ENCODE measurements around a stretch of chr6.

GRCh38 chr6:11212557-11213101 lies 19.8 kb downstream of the NEDD9 start:
- RRBS, result no CpG with 5 or more reads among the region's 4 CpGs

GRCh38 chr6:11227348-11227862 lies 5.1 kb downstream of the NEDD9 start:
- RRBS, result no CpG with 5 or more reads among the region's 3 CpGs

GRCh38 chr6:11258154-11259062 lies 25.9 kb upstream of the NEDD9 start:
- RRBS, result no CpG with 5 or more reads among the region's 1 CpG

DNA sequence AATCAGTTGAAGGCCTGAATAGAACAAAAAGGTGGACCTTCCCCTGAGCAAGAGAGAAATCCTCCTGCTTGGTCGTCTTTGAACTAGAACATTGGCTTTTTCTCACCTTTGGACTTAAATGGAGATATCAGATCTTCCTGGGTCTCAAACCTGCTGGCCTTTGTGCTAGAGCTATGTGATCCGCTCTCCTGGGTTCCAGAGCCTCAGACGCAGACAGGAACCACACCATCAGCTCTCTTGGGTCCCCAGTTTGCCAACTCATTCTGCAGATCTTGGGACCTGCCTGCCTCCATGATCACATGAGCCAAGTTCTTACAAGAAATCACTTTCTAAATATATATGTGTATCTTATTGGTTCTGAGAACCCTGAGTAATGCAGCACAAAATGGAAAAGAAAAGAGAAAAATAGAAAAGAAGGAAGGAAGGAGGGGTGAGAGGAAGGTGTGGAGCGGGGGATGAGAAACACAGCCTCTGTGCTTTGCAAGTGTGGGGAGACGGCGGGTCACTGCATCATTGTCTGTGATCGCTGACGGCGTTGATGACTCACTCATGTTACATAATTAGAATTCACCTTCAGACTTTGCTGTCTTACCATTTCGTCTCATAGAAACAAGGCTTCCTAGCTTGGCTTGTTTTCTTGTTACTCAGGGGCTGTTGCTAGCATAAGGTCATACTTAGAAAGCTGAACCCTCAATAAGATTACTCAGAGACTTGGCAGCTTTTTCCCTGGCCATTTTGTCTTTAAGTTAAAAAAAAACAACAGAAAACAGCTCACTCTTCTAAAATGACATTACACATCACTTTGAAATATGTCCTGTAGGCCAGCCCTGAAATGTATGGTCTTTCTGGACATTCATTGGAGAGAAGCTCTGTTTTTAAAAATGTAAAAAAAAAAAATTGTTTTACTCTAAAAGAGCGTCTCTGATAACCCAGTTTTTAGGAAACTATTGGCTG lies 85.7 kb upstream of the NEDD9 start:
- RRBS, result no CpG with 5 or more reads among the region's 11 CpGs

DNA sequence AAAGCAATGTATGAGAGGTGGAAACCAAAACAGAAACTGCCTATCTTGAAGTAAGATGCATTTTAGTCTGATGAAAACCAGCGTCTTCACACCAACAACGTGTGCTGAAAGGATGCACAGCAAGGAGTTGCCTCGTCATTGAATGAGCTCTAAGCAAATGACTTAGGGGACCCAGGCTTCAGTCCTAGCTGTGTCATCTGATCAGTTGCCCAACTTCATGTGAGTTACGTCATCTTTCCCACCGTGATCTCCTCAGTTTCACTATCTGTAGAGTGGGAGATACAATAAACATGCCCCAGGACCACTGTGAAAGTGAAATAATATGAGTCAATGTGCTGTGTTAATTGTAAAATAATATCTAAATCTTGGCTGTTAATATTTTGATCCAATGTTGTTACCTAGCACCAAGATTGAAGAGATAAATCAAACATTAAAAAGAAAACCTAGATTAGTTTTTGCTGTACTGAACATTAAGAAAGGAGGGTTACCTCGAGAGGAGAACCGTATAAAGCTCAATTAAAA lies 134.2 kb upstream of the NEDD9 start:
- RRBS, result no CpG with 5 or more reads among the region's 7 CpGs

DNA sequence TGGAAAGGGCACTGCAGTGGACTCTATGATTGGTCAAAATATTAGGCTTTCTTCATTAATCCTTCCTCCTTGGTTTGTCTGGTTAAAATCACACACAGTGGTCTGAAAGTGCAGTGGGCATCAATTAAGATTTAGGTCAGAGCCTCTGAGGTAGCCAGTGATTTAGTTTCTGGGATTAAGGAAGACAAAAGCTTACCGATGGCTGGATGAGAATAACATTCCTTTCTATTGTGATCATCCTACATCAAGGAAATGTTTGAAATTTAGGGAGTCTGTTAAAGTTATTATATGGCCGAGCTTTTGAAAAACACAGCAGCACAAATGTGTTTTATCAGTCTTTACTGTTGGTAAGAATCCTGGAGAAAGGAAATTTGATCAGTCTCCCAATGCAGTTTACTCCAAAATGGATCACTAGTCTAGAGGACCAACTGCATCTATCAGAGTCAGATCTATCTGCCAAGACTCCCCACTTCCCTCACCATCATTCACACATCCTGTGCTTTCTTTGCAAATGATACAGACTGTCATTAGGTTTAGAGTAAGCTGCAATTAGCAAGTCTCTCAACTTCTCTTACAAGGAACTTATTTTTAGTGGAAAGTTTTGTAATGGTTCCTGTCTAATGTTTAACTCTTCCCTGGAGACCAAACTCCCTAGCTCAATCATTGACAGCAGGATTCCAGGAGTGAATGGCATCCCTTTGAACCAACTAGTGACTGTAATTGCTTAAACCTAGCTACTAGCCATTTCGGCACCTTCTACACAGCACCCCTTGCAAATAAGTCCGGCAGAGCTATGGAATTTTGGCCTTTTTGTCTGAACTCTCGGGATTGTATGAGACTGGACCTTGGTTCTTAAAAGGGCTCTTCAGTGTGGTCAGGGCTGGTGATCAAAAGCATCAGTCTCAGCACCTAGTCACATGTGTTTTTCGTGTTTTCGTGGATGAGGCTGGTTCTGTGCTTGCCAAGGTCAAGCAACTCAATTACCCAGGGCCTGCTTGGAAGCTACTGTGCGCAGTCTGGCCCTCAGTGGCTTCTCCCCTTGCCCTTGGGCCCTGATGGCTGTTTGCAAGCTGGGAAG lies 135.0 kb upstream of the NEDD9 start:
- RRBS, result no CpG with 5 or more reads among the region's 8 CpGs

DNA sequence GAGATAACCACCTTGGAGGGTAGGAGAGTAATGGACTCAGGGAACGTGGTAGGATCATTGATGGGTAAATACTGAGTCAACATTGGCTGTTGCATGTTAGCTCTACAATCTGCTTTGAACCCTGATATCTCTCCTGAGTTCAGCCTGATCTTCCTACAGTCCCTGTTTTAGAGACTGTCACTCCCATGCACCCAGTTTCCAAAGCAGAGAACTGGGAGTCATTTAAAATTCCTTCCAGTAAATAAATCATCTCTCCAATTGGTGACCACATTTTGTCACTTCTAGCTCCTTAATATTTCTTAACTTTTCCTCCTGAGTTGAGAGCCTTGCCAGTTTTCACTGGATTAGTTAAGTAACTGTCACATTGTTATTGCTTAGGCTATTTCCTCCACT lies 139.0 kb upstream of the TMEM170B start:
- RRBS, result no CpG with 5 or more reads among the region's 1 CpG

- RRBS, result no CpG with 5 or more reads among the region's 2 CpGs
These were observed 125.7 kb upstream of the TMEM170B start for GRCh38 chr6:11411831-11412216.

- RRBS, result no CpG with 5 or more reads among the region's 9 CpGs
These were observed 69.7 kb downstream of the TMEM170B start for GRCh38 chr6:11607088-11607817.

GRCh38 chr6:11685618-11686183 lies 92.9 kb downstream of the ADTRP start:
- RRBS, result no CpG with 5 or more reads among the region's 2 CpGs

GRCh38 chr6:11712578-11713093 lies 66.0 kb downstream of the ADTRP start:
- RRBS, result no CpG with 5 or more reads among the region's 8 CpGs

GRCh38 chr6:11771441-11772104 lies 7.0 kb downstream of the ADTRP start:
- RRBS, result no CpG with 5 or more reads among the region's 16 CpGs

DNA sequence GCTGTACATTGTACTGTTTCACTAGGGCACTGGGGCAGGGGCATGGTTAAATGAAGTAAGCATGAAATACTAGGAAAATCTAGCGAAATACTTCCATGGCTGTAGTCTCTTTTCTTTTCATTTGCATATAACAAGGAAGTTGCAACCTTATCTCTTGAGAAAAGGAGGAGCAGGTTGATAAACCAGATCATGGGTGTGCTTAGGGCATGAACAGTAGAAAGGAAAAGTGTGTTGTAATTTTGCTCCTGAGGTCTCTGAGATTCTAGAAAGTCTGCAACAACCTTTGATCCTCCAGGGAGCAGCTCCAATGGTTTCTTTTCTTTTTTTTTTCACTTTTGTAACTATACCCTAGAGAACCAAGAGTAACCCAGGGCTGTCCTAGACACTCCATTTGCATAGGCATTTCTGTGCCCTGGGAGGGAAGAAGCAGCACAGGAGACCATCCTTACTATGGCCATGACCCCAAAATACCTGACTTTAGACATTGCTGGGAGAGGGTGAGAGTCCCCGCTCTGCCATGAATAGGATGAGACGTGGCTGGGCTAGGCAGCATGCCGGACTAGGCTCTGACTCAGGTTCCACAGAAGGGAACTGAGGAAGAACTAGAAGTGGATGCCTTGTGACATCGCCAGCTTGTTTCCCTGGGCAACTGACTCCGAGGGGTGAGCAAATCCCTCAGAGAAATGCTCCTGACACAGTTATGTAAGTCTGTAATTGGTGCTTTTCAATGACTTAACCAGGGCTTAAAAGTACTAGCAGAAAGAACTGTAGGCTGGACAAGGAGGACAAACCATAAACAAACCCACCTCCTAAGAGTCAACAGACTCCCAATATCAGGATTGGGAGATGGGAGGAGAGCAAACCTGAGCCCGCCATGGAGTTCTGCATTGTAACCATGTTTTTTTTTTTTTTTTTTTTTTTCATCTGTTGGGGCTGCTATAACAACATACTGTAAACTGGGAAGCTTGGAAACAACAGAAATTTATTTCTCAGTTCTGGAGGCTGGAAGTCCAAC lies 756 bp upstream of the ADTRP start:
- RRBS, result no CpG with 5 or more reads among the region's 7 CpGs

DNA sequence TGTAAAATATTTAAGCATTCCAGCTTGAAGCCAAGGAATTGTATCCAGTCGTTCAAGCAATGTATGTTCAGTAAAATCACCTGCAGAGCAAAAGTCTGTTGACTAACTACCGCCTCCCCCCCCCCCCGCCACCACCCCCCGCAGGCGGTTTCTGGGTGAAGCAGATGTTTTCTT lies 829 bp downstream of the EDN1 start:
- RRBS, result no CpG with 5 or more reads among the region's 5 CpGs

DNA sequence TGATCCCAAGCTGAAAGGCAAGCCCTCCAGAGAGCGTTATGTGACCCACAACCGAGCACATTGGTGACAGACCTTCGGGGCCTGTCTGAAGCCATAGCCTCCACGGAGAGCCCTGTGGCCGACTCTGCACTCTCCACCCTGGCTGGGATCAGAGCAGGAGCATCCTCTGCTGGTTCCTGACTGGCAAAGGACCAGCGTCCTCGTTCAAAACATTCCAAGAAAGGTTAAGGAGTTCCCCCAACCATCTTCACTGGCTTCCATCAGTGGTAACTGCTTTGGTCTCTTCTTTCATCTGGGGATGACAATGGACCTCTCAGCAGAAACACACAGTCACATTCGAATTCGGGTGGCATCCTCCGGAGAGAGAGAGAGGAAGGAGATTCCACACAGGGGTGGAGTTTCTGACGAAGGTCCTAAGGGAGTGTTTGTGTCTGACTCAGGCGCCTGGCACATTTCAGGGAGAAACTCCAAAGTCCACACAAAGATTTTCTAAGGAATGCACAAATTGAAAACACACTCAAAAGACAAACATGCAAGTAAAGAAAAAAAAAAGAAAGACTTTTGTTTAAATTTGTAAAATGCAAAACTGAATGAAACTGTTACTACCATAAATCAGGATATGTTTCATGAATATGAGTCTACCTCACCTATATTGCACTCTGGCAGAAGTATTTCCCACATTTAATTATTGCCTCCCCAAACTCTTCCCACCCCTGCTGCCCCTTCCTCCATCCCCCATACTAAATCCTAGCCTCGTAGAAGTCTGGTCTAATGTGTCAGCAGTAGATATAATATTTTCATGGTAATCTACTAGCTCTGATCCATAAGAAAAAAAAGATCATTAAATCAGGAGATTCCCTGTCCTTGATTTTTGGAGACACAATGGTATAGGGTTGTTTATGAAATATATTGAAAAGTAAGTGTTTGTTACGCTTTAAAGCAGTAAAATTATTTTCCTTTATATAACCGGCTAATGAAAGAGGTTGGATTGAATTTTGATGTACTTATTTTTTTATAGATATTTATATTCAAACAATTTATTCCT lies 6.2 kb downstream of the EDN1 start:
- RRBS, result no CpG with 5 or more reads among the region's 15 CpGs

- RRBS, result no CpG with 5 or more reads among the region's 14 CpGs
These were observed 118.6 kb downstream of the EDN1 start for GRCh38 chr6:12408602-12409281.

DNA sequence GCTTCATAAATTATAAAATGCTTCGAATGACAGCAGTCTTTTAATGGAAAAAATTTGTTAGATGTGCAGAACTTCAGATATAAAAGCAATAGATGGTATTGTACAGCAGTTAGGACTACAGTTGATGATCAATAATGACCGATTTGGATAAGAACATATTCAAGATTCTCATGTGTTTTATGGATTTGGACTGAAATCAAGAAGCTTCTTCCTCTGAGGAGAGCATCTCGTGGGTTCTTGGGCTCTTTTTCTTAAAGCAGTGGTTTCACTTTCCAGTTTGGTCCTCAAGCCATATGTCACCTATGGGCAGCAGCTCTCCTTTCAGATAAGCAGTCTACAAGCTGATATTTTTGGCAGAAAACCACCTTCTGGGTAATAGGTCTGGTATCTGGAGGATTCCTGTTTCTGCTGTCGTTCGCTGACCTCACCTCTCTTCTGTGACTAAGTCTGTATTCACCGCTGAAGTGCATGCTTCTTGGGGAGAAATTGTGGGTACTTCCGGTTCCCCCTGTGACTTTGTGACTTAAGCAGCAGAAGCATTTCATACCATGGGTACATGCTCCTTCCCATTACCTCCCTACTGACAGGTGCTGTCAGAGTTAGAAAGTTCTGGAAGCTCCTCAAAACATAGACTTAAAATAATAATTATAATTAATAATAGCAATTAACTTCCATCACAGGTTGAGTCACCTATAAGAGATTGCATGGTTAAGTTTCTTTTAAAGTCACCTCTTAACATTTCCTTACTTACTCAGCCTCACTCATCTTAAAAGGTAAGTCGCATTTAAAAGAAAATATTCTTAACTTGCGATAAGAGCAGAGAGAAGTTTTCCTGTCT lies 193.6 kb downstream of the EDN1 start:
- RRBS, result no CpG with 5 or more reads among the region's 9 CpGs

DNA sequence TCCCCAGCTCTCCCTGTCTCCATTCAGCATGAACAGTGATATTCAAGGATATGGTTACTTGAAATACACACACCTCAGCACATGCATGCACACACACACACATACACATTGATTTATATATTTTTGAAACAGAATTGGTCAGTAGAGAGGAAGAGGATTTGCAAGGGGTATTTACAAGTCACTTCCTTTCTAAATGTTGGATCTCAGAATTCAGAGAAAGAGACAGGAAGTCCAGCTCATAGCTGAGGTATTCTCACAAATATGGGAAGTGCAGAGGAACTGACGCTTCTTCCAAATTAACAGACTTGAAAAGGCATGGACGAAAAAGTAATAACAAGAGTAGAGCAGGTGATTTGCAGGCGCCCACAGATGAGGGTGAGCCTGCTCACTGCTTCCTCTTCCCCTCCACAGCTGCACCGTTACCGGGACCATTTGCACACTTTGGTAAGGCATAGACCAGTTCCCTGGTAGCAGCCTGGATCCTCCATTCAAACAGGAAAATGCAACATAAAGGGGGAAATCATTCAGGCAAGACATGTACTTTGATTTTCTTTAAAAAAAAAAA lies 246.4 kb downstream of the PHACTR1 start:
- RRBS, result no CpG with 5 or more reads among the region's 5 CpGs

GRCh38 chr6:13013362-13014493 lies 297.2 kb downstream of the PHACTR1 start:
- RRBS, result 11% methylated on average over 41 of the region's 95 CpGs

DNA sequence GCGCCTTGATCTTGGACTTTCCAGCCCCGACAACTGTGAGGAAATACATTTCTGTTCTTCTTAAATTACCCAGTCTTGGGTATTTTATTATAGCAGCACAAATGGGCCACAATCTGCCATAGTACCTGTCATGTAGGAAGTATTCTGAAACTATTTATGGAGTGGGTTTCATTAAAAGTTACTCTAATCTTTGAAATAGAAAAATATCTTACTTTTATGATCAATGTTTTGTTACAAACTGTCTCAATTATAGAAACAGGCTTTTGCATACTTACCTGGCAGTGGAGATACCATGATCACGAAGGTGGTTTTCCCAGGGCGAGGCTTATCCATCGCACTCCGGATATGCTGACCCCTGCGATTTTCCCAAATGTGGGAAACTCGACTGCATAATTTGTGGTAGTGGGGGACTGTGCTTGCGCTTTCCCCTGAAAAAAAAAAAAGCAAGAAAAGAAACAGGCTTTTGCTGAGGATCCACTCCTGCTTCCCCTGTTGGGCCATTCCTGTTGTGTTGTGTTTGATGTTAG lies 114.5 kb downstream of the TBC1D7 start:
- RRBS, result no CpG with 5 or more reads among the region's 9 CpGs